HT-29 (cell line): ENCODE measurements around a stretch of chr11.

GRCh38 chr11:14484987-14485502 is 14.6 kb downstream of the COPB1 start:
- RAMPAGE, long total RNA, result no peak

DNA sequence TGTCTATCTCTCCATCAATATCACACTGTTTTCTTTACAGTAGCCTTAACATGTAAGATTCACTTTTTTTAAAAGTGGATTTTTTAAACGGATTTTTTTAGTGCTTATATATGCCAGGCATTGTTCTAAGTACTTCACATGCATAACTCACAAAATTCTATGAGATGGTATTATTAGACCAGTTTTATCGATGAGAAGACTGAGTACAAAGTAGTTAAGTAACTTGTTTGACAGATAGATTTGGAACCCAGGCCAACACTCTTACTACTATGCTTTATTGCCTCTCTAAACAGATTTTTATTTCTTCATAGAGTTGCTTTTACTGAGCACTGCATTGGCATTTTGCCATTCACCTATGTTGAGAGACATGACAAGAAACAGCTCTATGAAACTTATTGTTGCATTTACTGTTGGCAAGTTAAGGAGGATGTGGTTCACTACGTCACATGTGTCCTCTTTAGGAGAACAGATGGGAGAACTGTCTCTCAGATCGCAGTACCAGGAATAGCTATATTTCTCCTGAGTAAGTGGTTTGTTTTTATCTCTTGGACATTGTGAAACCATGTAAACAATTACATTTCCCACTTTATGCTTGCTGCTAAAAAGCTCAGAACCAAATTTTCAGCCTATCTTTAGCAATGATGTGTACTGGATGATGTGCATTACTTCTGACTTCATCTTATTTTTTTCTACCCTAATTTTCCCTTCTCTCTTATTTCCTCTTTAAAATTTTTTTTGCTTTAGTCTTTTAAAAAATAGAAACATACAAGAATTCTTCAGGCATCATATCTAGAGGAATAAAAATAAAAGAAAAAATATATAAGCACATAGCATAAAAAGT is 34.7 kb upstream of the PSMA1 start:
- RAMPAGE, long total RNA, result no peak

DNA sequence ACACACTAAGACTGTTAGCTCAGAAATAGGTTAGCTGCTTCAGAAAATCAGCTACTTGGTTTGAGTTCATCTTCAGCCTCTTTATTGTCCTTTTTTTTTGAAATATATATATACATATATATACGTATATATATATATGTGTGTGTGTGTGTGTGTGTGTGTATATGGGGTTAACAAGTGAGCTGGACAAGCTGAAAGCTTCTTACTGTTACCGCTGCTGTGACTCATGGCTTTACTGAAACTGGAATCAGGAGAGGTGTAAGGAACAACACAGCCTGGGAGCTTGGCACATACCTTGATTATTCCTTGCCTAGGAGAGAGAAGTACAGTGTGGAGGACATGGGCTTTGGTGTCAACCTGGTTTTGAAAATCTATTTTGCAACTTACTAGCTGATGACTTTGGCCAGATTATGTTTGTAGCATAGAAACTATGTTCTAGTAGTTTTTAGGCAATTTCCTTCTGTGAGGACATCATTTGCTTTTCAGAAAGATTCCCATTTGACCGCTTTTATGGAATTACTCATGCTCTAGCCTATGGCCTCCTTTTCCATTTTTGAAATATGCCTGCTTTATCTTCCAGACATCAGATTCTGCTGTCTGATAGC is 25.9 kb upstream of the PDE3B start:
- RAMPAGE, long total RNA, result no peak

- RAMPAGE, long total RNA, result no peak
Measured at GRCh38 chr11:14723308-14724393, 80.0 kb downstream of the PDE3B start.

- RAMPAGE, long total RNA, result no peak
Measured at GRCh38 chr11:14783328-14784232, 108.5 kb downstream of the CYP2R1 start.

- RAMPAGE, long total RNA, result no peak
Measured at GRCh38 chr11:14845213-14845808, 46.7 kb downstream of the CYP2R1 start.

DNA sequence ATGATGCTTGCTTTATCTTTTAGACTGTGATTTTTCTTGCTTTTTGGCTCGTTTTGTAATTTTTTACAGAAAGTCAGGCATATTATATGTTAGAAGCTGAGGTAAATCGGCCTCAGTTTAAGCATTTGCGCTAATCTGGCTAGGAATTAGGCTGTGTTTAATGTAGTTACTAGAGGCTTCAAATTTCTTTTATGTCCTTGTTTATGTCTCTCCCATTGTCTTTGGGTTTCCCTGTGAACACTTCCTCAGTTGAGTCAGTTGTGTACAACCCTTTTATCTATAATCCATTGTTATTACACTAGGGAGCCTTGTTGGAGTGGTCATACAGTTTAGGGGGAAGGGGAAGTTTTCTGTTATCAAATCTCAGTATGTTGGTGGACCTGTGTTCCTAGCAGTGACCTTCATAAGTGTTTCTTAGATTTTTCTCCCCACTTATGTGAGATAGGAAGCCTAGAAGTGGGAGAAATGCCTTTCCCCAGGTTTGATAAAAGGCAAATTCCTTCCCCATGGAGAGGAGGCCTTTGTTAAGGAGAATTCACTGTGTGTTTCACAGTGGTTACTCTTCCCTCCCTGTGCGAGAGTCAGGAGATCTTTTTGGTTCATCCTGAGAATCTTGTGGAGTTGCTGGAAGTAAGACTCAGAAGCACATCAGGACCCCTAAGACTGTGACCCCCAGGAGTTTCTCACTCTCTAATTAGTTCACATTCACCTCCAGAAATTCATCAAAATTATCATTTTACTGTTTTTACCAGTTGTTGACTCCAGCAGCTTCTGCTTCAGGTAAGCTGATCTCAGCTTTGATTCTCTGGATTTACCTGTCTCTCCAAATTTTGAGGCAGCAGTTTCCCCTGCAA is 437.6 kb downstream of the INSC start:
- RAMPAGE, long total RNA, result no peak

DNA sequence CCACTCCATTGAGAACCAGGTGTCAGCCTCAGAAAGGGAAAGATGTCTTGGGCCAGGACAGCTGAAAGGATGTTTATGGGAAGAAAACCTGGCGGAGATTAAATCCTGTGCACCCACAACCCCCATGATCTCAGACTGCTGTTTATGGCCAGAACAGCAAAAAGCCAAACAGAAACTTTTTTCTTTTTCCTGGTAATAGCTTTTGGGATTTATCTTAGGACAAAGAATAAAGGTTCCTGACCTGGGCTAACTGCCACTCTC is 612.4 kb downstream of the INSC start:
- RAMPAGE, long total RNA, result no peak

GRCh38 chr11:16012339-16012963 is 343.9 kb downstream of the SOX6 start:
- RAMPAGE, long total RNA, result no peak

GRCh38 chr11:16115412-16116092 is 240.8 kb downstream of the SOX6 start:
- RAMPAGE, long total RNA, result no peak

- RAMPAGE, long total RNA, result no peak
Measured at GRCh38 chr11:16613378-16614465, 124.7 kb upstream of the C11orf58 start.

GRCh38 chr11:16788542-16788899 is 50.1 kb downstream of the C11orf58 start:
- RAMPAGE, long total RNA, result no peak

DNA sequence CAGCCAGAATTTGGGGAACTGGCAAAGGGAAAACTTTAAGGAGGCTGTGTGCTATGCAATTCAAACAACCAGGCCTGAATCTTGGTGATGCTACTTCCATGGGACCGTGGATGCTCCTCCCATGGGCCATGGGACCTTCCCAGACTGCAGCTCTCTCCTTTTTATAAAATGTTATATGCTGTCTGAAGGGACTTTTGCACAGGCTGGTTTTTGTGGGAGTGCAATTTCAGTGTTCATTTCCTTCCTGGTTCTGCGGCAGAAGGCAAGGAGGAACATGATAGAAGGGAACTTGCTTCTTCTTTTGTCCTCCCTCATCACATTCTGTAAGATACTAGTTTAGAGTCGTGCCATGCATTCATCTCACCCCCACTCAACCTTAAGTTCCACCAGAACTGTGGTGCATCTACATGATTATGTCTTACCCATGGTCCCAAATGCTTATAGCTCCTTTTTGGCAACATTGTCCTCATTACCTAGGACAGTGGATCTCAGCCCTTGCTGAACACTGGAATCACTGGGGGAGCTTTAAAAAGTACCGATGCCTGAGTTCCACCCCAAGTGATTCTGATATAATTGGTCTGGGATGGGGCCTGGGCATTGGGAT is 68.9 kb downstream of the C11orf58 start:
- RAMPAGE, long total RNA, result no peak

DNA sequence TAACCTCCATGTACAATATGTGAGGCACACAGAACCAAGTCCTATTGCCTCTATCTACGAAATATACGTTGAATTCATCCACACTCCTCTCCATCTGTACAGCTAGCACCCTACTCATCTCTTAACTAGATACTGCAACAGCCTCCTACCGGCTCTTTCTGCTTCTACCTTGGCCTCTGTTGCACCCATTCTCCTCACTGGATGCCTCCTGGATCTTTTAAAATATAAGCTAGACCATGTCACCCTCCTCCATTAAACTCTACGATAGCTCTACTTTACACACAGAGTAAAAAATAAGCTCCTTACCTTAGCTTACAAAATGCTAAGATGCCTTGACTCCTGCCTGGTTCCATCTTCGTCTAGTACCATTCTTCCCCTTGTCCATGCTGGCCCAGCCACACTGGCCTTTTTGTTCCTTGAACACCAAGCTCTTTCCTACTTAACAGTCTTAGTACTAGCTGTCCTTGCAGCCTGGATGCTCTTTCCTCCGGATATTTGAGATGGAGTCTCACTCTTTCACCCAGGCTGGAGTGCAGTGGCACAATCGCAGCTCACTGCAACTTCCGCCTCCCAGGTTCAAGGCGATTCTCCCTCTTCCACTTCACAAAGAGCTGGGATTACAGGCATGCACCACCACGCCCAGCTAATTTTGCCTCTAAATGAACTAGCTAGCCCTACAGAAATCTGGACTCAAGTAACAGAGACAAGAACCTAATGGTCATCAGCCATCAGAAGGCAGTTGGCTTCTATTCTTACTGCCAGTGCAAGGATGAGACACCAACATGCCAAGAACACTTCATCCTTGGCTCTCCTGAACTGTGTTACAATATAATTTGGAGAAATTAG is 135.9 kb downstream of the PLEKHA7 start:
- RAMPAGE, long total RNA, result no peak

DNA sequence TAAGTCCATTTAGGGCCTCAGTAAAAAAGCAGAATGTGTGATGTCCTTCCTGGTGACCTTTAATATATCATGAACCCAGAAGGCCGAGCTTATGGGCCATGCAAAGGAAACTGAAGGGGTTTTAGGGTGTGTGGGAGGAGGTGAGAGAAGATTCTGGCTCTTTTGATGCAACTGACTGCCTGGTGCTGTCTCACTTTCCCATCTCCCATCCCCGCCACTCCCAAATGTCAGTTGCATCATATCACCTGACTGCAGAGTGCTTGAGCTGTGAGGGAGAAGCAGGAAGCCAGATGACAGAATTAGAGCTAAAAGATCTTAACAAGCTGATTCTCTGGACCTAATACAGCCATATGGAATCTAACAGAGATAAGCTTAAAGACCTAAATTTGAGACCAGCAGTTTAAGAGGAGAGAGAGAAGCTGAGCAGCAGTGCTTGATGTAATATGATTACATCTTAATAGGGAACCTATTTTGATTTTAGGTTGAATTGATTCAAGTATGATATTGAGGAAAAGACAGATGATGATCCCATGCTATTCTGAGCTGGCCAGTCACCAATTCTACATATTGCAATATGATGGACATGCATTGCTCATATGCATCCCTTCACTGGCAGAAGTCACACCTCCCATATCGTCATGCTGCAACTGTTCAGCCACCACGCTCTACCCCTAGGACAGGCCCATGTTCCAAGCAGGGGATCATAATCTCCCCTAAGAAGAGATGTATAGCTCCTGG is 45.1 kb downstream of the PLEKHA7 start:
- RAMPAGE, long total RNA, result no peak

DNA sequence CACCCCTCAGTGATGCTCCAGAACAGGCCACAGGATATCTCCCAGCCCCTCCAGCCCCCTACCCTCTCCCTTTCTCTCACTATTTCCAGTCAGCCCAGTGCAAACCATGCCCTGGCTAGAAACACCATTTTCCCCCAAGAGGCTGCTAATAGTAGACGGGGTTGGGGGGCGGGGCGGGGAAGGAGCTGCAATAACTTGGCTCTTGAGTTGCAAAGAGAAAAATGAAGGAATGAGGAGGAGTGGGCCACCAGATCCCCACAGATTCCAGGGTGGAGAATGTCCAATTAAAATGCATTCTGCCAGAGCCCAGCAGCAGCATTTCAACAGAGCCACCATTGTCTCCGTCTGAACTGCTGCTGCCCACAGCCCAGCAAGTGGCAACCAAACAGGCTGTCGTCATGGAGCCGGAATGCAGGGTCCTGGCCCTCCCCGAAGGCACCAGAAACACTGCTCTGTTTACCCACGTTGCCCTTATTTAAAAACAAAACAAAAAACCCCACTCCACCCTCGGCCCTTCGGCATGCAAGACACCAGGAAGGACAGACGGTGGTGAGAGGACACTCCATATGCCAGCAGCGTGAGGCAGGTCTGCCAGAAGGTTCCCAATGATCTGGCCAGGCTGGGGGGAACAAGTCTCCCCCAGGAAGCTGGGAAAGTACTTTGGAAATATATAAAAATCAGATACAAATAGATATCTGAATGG is 32.6 kb downstream of the PLEKHA7 start:
- RAMPAGE, long total RNA, result no peak

GRCh38 chr11:17073474-17074547 is 3.7 kb downstream of the RPS13 start:
- RAMPAGE, long total RNA, result no peak

DNA sequence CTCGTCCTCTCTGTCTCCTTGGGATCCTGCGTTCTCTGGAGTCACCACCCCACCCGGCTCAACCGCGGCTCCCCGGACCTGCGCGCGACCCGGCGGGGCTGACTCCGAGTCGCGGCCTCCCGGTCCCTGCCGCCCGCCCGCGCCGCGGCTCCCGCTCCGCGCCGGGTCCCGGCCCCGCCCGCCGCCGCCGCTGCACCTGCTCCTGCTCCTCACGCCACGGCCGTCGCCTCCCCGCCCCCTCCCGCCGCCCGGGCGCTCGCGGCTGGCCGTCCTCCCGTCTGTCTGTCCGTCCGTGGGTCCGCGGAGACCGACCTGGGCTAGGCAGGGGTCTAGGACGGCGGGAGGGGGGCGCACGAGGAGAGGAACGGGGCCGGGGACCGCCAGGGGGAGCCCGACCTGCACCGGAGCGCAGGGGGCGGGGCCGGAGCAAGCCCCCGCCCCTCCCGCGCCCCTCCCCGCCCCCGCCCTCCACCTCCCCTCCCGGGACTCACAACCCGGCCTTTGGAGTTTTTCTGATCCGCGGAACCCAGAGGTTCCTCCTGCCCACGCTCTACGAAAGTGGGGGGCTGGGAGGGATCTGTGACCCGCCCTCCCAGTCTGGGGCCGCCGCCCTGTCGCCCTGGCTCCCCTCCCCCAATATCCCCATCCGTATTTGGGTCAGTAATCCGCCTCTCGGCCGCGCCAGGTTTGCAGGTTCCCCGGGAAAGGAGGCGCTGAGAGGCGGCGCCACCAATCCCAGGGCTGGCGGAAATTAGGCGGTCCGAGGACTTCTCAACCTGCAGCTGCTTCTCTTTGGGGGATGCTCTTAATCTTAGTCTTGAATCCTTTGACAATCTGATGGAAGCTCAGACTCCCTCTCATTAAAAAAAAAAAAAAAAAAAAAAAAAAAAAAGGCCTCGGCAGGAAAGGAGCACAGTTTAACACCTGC is 783 bp upstream of the KCNJ11 start:
- RAMPAGE, long total RNA, result no peak

- RAMPAGE, long total RNA, result no peak
Measured at GRCh38 chr11:17410967-17411524, 22.6 kb upstream of the KCNJ11 start.

- RAMPAGE, long total RNA, result no peak
Measured at GRCh38 chr11:17412705-17413116, 24.3 kb upstream of the KCNJ11 start.